ENCODE measurements around the gene NPPB.

DNA sequence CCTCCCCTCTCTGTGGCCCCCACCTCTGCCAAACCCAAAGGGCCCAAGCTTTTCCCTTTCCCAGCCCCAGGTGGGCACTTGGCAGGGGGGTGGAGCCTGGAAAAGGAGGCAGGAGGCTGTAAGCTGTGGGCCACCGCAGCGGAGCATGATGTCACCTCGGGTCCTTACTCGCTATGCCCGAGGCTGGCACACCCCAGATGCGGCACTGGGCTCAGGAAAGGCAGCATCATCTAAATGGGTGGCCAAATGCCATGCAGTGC is 124.9 kb downstream of the CASZ1 start:
- PRO-cap: no peak

DNA sequence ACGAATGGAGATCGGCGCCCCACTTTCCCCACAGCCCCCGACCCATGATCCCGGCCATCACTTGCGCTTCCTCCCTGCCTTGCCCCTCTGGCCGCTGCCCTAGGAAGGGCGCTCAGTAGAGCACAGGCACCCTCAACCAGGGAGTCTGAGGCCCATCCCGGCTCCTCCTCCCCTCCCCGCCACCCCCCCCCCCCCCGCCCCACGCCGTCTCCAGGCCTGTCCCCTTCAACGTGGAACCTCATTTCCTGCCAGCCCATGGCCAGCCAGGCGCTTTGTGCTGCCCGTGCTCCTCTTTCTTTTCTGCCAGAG is 101.1 kb downstream of the CASZ1 start:
- PRO-cap: no peak

GRCh38 chr1:10724850-10725571 is 71.4 kb downstream of the CASZ1 start:
- PRO-cap: no peak

- PRO-cap: no peak
Observed at GRCh38 chr1:10736612-10737126, 59.8 kb downstream of the CASZ1 start.

DNA sequence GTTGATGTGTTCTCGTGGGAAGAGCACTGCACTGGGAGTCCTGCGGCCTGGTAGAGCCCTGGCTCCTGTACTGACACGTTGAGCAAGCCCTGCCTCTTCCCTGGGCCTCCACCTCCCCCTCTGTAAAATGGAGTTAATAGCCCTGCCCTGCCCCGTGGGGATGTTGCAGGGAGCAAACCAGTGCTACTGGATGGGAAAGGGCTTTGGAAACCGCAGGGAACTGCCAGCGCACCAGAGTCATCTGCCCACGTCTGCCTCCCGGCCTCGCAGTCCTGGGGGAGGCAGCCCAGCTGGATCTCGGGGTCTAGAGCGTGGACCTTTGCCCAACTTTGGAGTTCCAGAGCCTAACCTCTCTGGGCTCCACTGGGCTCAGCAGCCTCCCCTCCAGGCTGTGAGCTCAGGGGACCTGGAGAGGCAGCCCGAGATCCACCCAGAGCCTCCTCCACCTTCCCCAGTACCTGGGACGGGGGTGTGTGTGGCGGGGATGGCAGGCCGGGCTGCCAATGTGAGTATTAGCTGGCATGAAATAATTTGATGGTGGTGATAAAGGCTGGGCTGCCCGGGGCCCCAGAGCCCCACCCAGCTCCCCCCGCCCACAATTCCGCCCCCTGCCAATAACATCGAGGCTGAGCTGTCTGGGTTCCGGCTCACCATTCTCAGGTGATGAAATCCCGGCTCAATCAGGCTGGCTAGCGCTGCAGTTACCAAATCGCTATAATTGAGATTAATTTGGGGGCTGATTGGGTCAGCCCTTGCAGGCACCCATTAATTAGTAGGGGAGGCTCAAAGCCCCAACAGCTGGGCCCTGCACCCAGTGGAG is 81.8 kb downstream of the C1orf127 start:
- PRO-cap: bidirectional peak, plus-strand start at position 663 of the sequence, minus-strand start at position 505 of the sequence

- PRO-cap: no peak
Observed at GRCh38 chr1:10969319-10969825, 12.5 kb downstream of the C1orf127 start.

GRCh38 chr1:10980685-10981351 is 1.1 kb downstream of the C1orf127 start:
- PRO-cap: no peak

DNA sequence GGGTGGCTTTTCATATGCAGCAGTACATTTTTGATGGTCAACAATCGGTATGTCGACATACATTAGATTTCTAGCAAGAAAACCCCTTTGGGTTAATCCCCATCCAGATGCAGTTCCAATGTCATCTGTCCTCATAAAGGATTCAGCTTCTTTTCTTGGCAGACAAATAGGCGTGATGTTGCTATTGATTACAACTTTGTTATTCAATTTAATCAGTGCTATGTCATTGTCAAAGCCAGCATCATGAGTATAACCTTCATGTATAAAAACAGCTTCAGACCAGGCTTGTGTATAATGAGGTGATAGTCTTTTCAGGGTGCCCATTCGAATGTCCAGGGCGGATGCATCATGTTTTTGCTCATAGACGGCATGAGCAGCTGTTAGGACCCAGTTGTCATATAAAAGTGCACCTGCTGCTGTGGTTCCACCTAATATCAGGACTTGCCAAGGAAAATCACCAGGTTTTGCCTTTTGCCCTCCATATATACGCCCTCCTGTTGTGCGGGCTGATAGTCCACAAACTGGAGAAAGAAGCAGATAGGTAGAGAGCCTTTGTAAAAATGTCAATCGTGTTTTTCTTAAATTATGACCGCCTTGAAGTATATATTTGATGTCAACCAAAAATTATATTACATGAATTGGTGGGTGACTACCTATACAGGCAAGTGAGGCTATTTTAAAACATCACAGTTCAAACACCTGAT is 14.8 kb downstream of the TARDBP start:
- PRO-cap: no peak

DNA sequence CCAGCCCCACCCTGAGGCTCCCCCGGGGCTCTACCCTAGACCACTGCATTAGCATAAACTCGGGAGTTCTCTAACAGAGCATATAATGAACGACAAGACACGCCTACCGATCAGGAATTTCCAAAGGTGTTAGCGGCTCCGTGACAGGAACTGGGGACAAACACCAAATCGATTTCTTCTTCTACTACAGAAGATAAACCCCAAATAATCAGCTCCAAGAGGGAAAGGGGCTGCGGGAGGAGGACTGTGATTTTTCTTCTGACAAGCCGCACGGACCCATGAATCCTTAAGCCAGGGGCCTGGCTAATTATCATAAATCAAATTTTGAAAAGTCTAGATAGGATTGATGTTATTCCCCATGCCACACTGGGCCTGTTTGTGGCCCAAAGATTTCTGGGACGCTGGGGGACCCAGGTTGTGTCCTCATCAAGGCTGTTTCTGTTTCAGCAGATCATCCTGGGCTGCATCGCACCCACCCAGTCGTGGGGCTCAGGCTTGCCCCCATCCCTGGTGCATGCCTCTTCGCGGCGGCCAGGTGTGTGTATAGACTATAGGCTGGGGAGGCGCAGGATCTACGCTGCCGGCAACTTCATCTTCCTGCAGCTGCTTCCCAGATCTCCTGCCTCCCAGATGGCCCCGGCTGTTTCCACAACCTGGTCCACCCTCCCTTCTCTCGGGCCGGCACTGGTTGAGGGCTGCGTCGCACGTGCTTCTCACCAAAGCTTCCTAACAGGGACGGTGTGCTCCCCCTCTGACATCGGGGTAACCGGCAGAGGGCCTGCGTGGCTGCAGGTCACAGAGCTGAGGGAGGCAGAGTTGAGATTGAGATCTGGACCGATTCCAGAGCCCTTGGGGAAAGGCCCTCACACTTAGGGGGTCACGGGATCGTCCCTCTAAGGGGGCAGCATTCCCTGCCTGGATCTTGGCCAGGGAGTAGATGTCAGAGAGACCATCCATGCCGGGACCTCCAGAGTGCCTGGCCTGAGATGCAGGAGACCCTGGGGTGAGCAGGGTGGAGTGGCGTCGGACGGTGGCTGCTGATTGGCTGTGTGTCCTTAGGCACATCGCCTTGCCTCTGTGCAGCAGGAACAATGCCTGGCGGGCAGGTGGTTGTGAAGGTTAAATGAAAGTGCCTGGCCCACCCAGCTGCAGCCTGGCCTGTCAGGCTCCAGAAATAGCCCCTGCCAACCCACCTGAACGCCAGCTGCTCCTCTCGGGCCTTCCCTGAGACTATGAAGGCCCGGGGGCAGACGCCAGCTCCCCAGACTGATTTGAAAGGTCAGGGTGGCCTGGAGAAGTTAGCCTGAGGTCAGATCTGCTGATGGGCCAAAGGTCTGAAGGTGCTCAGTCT is 5.8 kb upstream of the MASP2 start:
- PRO-cap: no peak

DNA sequence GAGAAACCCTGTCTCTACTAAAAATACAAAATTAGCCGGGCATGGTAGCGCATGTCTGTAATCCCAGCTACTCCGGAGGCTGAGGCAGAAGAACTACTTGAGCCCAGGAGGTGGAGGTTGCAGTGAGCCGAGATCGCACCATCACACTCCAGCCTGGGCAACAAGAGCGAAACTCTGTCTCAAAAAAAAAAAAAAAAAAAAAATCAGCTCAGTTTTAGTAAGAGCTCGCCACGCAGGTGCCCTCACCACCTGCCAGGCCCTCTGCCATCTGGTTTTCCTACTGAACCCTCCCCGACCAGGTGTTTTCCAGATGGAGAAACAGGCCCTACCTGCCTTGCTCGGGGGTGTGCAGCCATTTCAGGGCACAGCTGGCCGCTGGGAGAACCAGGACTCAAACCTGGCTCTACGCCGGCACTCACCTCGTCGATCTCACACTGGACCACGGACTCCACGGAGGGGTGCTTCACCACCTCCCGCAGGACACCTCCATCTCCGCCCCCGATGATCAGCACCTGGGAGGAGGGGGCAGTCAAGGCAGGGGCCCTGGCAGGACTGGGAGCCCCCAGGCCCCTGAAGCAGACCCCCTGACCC is 1.3 kb downstream of the SRM start:
- PRO-cap: no peak

GRCh38 chr1:11245939-11246910 is 16.1 kb downstream of the MTOR start:
- PRO-cap: no peak

DNA sequence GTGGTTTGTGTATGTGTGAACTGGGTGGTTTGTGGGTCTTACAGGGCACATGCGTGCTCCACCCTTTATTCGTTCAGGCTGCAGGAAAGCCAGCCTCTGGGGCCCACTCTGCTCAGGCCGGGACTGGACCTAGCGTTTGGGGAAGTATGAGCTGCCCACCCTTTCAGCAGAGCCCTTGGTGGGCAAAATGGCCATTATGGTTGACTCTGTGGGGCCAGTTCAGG is 83.0 kb upstream of the DISP3 start:
- PRO-cap: no peak

GRCh38 chr1:11693209-11693724 is 1.8 kb downstream of the DRAXIN start:
- PRO-cap: no peak

- PRO-cap: unidirectional peak, minus-strand start at chr1:11736863; bidirectional peak, plus-strand start at chr1:11737248, minus-strand start at chr1:11737014
Observed at GRCh38 chr1:11736760-11737701, 1.1 kb downstream of the AGTRAP start.

- PRO-cap: no peak
Observed at GRCh38 chr1:11786626-11787601, 18.9 kb downstream of the MTHFR start.

GRCh38 chr1:11788487-11789333 is 17.1 kb downstream of the MTHFR start:
- PRO-cap: no peak

DNA sequence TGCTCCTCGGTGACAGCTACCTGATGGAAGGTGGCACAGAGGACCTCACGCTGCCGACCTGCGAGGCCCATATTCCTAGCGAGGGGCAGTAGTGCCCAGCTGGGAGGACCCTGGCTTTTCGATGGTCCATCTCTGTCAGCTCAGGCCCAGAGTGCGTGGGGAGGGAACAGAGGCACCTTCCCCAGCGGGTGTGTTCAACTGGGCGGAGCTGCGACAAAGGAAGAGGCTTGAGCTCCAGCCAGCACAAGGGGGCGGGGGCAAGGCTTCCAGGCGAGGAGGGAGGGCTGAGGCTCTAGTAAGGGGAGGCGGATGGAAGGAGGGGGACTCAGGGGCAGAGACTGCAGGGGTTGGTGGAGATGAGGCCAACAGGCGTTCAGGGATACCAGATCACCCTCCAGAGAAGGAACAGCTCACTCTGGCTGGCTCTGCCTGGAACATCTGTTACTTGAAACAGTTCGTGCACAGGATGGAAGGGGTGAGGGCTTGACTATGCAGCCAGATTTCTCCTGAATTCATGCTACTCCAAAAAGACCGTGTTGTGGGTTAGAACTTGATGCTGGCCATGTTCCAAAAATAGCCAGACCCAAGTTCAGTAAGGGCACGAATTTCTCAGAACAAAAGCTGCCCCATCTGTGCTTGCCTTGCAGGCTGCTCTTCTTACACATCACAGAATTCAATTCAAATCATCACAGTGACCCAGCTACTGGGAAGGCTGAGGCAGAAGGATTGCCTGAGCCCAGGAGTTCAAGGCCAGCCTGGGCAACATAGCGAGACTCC is 2.2 kb downstream of the MTHFR start:
- PRO-cap: bidirectional peak, plus-strand start at position 298 of the sequence, minus-strand start at position 153 of the sequence

GRCh38 chr1:11858664-11859314 is at the start of gene NPPB:
TSS of gene NPPB (minus strand) at chr1:11858945.
- PRO-cap: no peak

DNA sequence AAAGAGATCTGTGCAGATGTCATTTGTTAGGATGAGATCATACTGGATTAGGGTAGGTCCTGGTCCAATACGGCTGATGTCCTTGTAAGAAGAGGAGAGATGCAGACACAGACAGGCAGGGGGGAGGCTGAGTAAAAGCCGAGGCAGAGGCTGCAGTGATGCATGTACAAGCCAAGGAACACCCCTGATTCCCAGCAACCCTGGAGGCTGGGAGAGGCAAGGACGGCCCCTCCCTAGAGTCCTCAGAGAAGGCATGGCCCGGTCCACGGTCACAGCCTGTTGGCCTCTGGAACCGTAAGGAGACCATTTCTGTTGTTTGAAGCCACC is 15.9 kb upstream of the NPPB start:
- PRO-cap: no peak

- PRO-cap: no peak
Observed at GRCh38 chr1:11886788-11887874, 28.4 kb upstream of the NPPB start.

All from Calu3 (cell line).